Skin of body (tissue), 2 donors: Measurements from ENCODE around the genes KRR1 and NAP1L1.

DNA sequence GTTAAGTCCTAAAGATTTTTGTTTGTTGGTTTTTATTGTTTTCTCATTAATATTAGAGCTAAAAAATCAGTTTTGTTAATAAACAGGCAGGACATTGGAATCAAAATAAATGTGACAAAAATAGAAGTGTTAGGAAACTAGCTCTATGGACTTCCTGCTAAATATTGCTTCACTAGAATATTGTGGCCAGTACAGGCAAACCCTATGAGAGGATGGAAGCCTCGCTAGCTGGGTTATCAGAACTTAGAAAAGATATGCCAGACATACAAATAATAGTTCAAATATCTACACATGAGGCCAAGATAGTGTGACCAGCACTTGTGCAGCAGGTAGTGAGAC lies 16.6 kb downstream of the TSPAN8 start:
- RAMPAGE, long total RNA = no peak

DNA sequence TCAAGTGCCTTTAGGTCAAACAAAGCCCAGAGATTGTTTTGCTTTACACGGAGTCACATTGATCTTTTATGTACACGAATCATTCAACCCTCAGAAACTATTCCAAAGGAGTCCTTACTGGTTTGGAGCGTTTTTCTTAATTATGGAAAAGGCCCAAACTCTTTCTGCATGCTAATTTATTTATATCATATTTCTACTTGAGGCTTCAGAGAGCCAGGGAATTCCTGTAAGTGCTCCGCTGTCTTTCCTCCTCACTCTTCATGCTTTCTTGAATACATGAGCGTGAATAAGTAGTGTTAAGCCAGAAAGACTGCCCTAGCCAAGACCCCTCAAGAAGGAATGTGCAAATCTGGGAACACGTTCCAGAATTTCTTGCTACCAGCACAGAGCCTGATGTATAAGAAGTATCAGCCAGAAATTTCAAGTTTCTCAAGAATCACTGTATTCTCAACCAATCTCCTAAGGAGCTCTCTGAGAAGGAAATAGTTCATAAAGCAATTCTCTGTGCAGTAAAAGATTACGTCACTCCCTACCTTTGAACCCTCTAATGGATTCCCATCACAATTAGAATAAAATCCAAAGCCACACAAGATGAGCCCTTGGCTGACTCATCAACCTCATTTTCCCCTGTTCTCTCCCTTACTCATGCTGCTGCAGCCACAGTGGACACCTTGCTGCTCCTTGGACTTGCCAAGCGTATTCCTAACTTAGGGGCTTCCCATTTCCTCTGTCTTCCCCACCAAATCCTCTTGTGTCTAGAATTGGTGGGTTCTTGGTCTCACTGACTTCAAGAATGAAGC lies 6.8 kb upstream of the TSPAN8 start:
- RAMPAGE, long total RNA = no peak

GRCh38 chr12:71469283-71469731 lies 29.7 kb downstream of the LGR5 start:
- RAMPAGE, long total RNA = no peak

DNA sequence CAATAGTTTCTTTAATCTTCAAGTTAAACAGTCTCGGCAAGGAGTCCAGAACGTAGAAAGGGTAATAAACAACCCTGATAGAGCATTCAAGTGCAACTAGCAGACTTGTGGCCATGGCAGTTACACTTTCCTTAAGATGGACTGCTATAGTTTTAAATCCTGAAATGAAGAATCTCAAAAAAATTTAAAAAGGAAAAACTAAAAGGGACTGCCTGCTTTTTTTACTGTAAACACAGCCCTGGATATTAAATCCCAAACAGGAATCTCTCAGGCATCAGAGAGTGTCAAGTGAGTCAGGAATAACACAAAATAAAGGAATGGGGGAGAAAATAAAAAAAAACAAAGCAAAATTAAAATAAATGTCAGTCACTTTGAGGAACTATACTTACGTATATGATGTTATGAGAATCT lies 53.9 kb downstream of the ZFC3H1 start:
- RAMPAGE, long total RNA = no peak

GRCh38 chr12:71769919-71770335 lies 15.3 kb downstream of the RAB21 start:
- RAMPAGE, long total RNA = no peak

DNA sequence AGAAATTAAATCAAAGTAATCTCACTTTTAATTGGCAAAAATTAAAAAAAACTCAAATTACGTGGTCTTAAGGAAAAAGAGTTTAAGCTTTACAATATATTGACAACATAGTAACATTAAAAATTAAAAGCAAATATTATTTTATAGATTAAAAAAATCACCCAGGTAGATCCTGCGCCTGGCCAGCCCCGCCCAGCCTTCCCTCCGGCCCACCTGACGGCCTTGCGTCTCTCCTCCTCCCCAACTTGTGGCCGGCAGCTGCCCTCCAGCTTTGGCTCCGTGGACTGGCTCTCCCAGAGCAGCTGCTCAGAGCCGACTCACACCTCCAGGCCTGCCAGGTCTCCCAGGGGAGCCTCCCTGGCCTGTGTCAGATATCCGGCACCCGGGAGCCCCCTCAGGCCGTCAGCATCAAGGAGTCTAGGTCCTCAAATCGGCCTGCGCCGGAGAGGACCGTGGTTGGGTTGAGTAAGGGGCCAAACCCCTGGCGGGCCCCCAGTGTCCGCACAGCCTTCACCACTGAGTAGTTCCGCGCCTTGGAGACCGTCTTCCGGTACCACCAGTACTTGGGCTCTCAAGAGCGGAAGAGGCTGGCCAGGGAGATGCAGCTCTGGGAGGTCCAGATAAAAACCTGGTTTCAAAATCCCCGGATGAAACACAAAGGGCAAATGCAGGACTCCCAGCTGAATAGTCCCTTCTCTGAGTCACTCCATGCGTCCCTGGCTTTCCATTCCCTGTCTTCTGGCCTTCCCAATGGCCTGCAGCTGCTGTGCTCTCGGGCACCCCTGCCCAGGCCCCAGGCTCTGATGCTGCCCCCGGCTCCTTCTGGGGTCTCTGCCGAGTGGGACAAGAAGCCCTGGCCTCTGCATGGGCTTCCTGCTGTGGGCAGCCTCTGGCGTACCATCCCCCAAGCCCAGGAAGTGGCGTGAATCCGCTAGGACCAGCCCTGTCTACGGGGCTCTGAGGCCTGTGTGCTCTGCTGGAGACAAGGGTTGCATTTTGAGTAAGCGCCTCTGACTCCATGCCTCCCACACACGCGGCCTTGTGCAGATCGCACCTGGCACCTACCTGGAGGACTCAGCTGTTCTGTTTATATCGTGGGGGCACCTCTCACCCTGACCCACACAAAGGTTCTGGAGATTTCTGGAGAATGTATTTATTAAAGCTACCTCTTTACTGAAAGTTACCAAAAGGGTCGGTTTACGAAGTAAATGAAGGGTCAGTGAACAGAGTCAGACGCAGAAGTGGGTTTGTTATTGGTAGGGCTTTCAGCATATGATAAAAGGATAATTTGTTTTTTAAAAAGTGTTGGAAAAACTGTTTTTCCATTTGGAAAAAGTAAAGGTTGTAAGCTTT lies 245.1 kb upstream of the ATXN7L3B start:
- RAMPAGE, long total RNA = no peak

GRCh38 chr12:74508660-74509803 lies 28.6 kb upstream of the ATXN7L3B start:
- RAMPAGE, long total RNA = no peak

DNA sequence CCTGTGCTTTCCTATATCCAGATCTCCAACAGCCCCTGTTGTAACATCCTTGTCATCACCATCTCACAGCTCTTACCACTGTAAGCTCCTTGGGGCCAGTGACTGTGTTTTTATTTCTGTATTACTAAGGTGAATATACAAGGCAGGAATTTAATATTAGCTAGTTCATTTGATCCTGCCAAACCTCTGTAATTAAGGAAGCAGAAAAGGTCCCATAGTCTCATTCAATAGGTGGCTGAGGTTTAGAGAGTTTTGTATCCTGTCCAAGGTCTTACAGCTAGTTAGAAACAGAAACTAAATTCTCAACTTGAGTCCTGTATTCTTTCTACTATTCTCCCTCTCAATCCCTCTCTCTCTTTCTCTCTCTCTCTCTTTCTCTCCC lies 625 bp upstream of the GLIPR1 start:
- RAMPAGE, long total RNA = no peak

DNA sequence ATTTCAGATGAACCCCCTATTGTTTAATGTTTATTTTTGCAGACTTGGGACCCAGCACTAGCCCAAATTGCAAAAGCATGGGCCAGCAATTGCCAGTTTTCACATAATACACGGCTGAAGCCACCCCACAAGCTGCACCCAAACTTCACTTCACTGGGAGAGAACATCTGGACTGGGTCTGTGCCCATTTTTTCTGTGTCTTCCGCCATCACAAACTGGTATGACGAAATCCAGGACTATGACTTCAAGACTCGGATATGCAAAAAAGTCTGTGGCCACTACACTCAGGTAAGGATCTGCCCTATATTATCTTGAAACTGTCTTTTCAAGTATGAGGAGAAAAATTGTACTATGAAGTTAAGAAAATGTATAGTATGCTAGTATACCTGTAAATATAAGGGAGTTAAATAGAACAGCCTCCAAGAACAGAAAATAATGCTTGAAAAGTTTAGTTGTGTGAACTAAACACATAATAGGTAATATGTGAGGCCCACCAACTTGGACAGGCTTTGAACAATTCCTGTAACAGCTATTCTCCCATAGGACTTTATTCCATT lies 1.3 kb downstream of the GLIPR1 start:
- RAMPAGE, long total RNA = no peak

DNA sequence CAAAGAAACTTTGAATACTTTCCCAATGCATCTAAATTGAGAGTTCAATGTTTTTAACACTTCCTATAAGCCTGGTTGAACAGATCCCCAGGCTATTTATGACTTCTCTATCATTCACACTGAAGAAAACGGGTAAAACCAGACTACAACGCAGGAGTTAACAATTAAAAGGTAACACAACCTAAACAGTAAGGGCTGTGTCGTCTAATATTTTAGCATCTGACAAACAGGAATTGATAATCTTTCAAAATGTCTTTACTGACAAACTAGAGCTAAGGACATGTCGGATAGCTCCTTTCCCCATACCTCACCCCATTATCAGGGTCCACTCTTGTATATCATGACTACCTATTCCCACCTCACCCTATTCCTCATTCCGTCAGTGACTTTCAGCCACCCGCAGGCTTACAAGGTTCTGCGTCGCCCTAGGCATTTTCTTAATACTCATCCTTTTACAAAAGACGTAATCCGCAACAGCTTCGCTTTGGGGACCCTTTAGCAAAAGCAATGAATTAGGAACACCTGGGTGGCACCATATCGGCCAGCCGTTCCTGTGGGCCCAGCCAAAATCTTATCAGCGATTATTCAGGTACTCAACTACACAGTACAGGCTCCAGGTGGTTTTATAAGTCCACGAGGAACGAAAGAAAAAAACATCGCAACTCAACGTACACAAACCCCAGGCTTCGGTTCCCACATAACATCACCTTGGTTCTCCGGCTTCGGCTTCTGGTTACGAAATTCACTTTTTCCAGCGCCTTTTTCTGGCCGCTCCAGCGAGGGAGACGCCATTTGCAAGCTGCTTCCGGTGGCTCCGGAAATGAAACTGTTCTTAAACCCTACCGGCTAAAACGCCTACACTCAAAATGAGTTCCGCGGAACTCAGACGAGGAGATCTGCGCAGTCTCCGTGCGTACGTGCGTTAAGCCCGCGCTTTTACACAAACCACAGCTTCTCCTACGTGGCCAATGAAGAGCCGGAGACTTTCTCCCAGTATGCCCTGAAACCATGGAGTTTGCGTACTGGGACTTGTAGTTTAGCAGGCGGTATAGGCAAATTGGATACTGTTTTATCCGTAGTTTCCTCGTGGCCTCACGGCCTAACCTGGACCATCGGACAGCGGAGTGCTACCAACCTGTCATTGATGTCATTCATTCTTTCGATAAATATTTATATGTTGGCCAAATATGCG lies at the start of gene KRR1:
Gene KRR1 (minus strand): TSS at position 804 of the 1,192 bp plus-strand sequence.
- RAMPAGE, long total RNA = no peak

DNA sequence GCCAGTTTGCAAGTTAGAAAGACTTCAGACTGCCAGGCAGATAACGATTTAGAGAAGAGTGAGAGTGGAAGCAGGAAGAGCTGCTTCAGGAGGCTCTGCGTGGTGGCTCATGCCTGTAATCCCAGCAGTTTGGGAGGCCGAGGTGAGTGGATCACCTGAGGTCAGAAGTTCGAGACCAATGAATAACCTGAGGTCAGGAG lies 55.1 kb upstream of the KRR1 start:
- RAMPAGE, long total RNA = no peak

DNA sequence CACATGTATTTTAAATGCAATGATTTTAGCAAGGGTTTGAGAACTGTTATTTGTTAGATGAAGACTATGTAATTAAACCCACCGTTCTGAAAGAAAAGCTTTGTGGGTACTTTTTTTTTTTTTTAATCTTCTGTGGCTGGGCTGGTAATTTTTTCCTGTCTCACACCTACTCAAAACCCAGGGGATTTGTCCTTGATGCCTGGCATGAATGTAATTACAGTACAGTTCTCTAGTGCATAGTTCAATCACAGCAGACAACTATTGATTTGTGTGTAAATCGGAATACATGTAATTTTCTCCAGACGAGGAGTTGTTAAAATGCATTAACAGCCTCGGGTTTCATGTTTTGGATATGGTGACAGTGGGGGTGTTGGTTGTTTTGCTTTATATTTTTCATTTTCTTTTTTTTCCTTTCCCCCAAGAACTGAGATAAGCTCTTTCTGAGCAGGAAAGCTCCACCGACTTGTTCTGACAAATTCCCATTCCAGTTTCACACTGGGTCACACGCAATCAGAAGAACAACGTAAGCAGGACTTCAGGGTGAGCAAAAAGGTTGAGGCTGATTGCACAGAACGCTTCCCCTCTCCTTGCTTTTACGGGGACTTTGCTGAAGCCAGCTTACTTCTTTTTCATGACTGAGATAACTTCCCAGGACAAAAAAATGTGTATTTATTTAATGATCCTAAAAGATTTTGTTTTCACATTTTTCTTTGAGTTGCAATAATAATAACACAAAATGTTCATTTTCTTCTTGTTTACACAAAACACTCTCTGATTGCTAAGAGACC lies 206.3 kb downstream of the NAP1L1 start:
- RAMPAGE, long total RNA = no peak

DNA sequence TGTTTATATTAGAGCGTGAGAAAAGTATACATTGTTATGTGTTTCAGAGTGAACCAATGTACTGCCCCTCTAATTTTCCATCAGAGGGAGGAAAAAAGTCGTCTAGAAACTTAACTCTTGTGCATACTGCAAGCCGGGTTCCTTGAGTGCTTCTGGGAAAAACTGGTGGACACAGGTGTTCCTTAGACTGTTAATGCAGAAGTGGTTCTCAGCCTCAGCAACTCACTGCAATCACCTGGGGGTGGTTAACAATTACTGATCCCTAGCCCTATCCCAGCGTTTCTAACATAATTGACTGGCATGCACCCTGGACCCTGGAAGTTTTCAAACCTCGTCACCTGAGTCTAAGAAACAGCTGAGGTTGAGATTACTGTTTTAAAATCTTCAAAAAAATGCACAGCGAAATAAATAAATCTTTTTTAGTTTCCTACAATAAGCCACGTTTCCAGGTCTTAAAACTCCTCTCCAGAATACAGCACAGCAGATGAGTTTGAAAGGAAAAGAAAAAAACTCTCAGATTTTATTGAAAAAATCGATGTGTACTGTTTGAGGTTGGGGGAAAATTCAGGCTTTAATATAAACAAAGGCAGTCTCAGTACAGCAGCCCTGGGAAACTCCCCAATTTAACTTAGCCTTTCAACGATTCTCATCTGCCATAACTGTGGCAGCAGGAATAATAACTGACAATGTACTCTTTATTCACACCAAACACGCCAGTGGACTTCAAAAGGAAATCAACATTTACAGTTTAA lies 98.4 kb downstream of the NAP1L1 start:
- RAMPAGE, long total RNA = no peak

GRCh38 chr12:76026460-76027531 lies 57.7 kb downstream of the NAP1L1 start:
- RAMPAGE, long total RNA = no peak

GRCh38 chr12:76050143-76050863 lies 34.2 kb downstream of the NAP1L1 start:
- RAMPAGE, long total RNA = no peak

GRCh38 chr12:76059622-76060814 lies 24.5 kb downstream of the NAP1L1 start:
- RAMPAGE, long total RNA = no peak

- RAMPAGE, long total RNA = no peak
These were observed at the start of gene NAP1L1 for GRCh38 chr12:76084455-76085005. NAP1L1 (minus strand) TSS chr12:76084685.

GRCh38 chr12:76085575-76085829 lies 1.0 kb upstream of the NAP1L1 start:
- RAMPAGE, long total RNA = no peak

- RAMPAGE, long total RNA = no peak
These were observed 8.1 kb upstream of the NAP1L1 start for GRCh38 chr12:76092578-76092952.

- RAMPAGE, long total RNA = no peak
These were observed 96.3 kb downstream of the BBS10 start for GRCh38 chr12:76251956-76252338.